Trachea (tissue), 1 donor: ENCODE data around the genes PPP2R2D and BNIP3.

DNA sequence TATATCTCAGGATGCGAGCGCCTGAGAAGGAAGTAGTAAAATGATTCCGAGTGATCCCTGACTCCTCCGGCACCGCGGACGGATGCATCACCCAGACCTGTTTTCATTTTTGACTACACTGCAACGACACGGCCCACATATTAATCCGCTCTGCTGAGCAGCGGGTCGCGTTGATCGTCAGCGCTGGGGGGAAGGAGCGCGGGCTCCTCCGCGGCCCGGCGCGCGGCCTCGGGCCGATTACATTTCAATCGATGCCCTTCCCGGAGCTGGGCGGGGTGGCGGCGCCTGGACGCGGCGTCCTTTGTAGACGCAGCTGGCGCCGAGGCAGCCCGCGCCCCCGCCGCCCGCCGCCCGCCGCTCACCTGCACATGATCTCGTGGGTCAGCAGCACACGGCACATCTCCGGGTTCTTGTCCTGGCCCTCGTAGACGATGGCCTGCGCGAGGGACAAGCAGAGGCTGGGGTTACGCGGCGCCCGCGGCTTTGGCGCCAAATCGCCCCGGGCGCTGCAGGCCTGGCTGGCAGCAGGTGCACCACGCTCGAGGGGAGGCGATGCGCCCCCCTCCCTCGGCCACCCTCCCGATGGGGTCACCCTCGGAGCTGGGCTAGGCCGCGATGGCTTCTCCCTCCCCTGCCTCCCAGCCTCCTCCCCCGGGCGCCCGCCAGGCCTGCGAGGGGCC lies 5.4 kb downstream of the EBF3 start:
- PRO-cap: no peak

DNA sequence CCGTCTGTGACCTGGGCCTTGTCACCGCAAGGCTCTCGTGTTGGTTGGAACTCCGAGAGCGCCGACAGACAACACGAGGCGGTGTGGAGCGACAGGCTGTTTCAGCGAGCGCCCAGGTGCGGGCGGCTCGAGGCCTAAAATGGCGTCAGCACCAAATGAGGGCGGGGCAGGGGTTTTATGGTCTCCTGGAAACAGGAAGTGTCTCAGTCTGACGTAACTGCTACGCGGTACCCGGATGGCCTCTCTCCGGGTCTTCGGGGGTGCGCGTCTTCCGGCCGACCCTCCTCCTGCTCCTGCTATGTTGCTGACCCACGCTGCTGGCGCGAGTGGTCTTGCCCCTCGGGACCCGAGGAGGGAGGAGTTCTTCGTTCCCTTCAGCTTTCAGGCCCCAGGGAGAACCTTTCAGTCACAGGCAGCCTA lies 77.1 kb downstream of the GLRX3 start:
- PRO-cap: no peak

DNA sequence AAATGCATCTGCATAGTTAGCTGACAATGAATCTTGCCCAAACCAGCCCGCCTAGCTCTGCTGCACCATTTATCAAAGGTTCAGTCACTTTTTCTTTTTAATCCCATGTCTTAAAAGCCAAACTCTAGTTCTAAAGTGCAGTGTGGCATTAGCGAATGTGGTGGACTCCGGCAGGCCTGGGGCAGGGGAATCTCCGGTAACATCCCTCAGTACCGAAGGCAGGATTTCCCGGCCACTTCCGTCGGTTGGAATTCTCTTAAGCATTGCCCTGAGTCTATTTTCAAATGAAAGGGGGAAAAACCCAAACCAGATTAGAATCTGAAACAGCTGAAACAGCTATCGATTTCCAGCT lies 1.0 kb downstream of the TCERG1L start:
- PRO-cap: no peak

DNA sequence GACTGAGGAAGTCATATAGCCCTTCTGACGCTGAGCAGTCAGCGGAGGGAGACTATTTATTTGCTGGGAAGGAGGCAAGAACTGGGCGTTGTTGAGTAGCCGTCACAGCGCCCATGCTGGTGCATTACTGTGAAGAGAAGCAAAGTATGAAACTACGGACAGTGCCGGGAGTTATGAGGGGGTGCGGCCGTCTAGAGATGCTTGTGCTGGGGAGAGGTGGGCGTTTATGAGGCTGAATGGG lies 48.5 kb upstream of the TCERG1L start:
- PRO-cap: no peak

DNA sequence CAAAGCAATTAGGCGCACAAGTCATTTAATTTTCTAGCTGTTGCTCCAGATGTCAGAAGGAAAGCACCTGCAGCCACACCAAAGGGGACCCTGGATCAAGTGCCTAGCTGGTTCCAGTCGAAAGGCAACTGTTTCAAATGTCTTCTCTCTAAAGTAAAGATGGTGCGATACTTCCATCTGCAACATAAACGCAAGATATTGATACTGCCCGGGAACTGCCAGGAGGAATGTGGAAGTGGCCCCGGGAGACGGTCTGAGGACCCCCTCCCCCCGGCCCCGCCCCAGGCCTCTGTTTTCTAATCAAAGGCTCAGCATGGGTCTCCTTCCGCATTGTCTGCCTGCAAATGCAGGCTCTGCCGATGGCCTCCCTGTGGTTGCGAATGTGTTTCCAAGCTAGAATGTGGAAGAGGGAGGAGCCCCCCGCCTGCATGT lies 224.1 kb upstream of the PPP2R2D start:
- PRO-cap: no peak

DNA sequence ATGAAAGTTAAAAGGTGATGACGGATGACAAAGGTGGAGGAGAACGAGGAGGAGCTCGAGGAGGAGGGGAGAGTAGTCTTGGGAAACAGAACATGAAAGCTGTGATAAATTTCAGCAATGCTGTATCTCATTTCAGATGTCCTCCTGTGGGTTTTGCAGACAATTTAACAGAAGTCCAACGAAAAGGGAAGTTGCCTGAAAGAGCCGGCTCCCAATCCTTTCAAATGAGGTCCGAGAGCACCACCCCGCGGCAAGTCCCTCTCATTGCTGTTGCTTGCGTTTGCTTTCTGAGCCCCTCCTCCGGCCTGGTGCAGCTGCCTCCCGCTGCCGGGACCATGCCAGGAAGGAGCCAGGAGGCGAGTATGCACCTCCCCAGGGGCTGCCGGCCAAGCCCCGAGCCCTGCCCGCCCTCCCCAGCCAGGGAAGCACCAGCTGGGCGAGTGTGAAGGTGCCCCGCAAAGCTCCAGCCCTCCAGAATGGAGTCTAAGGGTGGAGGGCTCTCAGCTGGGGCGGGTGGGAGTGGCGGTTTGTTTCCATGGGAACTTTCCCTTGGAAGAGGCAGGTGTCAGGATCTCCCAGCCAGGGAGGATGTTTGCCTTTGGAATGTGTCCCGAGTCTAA lies 25.9 kb upstream of the PPP2R2D start:
- PRO-cap: no peak

DNA sequence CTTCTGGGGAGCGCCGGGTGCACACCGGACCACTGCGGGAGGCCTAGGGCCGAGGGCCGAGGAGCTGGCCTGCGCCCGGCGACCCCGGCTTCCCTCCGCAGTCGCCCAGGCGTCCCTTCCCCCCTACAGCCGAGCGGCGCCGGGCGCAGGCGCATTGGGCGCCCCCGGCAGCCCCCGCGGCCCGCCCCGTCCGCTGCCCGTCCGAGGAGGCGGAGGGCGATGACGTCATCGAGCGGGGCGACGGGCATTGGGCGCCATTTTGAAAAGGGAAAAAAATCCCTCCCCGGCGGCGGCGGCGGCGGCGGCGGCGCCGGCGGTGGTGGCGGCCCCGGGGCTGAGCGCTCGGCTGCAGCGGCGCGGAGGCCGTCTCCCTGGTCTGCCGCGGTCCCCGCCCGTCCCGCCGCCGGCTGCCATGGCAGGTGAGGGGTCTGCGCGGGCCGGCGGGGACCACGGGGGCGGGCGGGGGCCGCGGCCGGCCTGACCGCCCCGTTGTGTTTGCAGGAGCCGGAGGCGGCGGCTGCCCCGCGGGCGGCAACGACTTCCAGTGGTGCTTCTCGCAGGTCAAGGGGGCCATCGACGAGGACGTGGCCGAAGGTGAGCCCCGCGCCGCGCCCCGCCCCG lies at the start of gene PPP2R2D:
Gene PPP2R2D (plus strand): TSS at position 272 of the 621 bp plus-strand sequence.
- PRO-cap: bidirectional peak, plus-strand start at position 292 of the sequence, minus-strand start at position 141 of the sequence

GRCh38 chr10:131905969-131906482 lies 5.2 kb downstream of the PPP2R2D start:
- PRO-cap: no peak

DNA sequence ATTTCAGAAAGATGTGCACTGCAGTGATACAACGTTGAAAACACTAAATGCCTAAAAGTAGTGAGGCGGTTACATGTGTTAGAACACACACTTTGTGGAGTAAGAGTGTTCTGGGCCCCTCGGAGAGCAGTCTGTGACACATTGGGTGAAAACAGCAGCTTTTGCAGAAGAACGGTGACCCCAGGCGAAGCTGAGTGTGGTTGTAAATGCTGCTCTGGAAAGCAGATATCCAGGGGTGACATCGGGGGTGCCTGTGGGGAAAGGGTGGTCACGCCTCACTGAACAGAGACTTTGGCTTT lies 13.7 kb downstream of the PPP2R2D start:
- PRO-cap: no peak

DNA sequence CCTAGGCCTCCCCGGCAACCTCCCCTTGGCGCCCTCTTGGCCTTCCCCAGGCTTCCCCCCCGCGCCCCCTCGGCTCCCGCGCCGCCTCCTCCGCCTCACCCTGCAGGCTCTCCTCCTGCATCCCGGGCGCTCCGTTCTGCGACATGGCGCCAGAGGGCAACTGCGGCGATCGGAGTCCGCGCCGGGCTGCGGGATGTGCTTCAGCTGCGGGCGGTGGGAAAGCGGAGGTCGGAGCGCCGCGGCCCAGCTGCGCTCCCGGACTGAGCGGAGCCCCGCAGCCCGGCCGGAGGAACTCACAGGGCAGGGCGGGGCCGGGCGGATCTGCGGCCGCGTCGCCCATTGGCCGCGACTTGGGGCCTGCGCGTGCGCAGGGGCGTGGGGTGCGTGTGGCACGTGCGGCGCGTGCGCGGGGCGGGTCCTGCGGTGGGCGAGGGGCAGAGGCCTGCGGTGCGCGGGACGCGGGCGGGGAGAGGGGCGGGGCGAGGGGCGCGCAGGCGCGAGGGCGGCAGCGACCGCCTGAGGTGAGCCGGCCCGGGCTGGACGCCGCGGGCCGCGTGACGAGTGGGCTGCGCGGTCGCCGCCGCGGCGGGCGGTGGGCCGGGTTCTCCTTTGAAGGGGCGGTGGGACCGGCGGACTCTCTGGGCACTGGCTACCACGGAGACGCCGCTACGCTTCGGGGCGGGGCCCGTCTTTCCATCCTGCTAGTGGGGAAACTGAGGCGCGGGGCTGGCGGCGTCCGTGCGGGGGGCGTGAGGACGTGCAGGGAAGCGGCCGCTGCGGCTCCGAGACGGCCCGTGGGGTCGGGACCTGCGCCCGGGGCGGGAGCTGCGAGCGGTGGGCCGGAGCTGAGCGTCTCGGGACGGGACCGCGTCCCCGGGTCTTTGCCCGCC lies at the start of gene BNIP3:
Gene BNIP3 (minus strand): TSS at position 262 of the 890 bp plus-strand sequence.
- PRO-cap: bidirectional peak, plus-strand start at position 524 of the sequence, minus-strand start at position 262 of the sequence

GRCh38 chr10:132078542-132079119 lies 12.9 kb downstream of the JAKMIP3 start:
- PRO-cap: no peak

DNA sequence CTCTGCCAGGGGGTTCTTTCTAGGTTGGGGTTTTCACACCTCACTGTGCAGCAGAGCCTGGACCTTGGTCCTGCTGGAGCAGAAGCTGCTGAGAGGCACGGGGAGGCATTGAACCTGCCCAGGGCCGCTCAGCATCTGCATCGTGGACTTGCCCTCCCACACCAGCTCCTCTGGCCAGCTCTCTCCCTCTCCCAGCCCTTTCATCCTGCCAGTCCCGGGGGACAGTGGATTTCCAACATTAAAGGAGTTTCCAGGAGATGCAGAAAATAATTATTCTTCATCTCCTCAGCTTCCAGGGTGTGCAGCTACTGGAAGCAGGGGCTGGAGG lies 42.4 kb downstream of the JAKMIP3 start:
- PRO-cap: no peak

DNA sequence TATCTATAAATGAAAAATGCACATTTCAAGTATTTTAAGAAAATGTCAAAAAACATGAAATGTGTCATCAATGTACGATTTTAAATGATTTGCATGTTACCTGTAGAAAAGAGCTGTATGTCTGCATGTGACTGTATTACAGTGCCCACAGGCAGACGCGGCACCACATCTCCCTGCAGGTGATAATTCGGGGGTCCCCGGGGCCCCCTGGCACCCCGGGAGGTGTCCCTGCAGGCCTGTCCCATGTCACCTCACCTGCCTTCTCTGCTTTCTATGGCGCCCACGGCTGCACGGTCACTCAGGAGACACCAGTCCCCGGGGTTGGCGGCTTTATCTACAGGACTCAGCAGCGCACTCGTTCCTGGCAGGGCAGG lies 1.1 kb downstream of the STK32C start:
- PRO-cap: no peak

DNA sequence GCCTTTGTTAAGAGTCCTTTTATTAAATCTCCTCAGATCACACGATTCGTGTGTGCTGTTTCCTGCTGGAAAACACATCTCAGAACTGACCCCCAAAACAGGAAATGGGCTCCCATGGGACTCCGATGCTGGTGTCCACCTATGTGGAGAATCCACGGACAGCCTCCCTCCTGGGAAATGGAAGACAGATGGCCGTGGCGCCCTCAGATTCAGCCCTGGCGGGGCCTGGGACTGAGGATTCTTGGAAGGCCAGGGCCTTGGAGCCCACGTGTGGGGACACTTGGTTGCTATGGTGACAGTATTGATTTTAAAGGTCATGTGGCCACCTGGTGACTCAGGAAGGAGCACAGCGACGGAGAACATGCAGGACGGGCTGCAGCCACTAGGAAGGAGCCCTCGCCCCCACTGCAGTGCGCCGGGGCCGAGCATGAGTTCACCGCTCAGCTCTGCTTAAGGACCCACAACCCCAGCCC lies 3.5 kb upstream of the STK32C start:
- PRO-cap: no peak

- PRO-cap: unidirectional peak, minus-strand start at chr10:132418222
These were observed 20.9 kb downstream of the PWWP2B start for GRCh38 chr10:132417675-132418514.

DNA sequence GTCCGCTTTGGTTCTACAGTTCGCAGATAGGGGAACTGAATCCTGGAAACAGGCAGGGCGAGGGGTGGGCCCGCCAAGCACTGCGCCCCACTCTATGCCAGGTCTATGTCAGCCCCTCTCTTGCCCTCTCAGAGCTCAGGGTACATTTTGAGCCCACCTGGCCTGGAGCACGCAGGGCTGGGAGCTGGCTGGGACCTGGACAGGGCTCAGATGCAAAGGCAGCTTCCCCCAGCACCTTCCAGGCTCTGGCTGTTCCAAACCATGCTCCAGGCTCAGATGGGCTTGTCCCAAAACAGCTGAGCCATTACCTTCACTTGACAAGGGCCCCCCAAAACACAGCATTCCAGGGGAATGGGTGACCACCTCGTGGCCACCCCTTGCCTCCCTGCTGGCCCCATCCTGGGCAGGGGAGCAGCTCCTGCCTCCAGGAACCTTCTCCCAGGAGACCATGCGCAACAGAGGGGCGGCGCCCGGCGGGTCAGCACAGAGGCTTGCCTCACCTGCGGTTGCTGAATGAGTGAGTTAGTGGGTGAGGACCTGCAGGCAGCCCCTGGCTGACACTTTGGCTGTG lies 54.4 kb downstream of the PWWP2B start:
- PRO-cap: no peak

DNA sequence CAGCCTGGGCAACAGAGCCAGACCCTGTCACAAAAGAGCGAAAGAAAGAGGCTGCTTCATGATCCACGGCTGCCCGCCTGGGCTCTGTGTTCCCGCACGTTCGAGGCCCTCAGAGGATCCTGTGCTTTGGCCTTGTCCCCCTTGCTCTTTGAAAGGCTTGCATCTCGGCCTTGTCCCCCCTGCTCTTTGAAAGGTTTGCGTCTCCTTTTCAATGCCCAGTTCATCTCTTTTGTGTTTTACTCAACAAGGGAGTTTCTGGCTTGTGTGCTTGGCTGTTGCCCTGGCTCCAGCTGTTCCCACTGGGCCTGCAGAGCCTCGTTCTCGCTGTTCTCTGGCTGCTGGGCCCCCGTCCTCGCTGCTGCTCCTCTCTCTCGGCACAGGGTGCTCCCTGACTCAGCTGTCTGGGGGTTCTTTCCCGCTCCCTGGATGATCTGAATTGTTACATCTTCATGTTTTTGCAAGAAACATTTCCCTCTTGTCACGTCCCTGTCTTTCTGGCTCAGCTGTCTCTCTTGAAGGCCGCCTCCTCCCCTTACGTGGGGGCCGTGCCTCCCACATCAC lies 45.1 kb upstream of the INPP5A start:
- PRO-cap: no peak

DNA sequence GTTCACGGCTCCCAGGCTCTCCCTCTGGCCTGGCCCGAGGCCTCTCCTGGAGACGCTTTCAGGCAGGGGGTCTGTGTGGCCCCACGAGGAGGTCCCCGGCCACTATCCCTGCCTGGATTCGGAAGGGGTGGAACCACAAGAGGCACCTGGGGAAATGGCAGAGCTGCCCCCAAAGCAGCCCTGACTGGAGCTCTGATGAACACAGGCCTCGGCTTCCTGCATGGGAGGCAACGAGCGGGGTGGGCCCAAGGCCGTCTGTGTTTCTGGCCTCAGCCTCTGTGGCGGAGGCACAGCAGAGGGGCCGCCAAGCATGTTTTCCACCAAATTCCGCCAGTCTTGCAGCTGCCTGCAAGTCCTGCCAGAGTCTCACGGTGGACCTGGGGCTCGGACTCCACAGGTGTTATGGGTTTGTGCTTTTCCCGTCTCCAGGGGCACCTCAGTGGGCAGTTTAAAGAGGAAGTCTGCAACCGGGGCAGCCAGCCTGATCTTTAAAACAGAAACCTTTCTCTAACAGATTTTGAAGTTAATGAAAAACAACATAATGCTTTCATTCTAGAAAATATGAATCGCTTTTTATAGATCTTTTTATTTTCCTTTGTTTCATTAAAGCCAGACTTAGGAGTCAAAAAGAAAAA lies 22.4 kb upstream of the INPP5A start:
- PRO-cap: no peak

- PRO-cap: no peak
These were observed 10.8 kb downstream of the INPP5A start for GRCh38 chr10:132548180-132548969.

- PRO-cap: no peak
These were observed 34.2 kb downstream of the INPP5A start for GRCh38 chr10:132571555-132572333.